Placental pericyte (primary cell): ENCODE measurements around the genes BCL2L14 and DUSP16.

- CAGE, long polyA plus RNA, result no peak
Observed at GRCh38 chr12:11814189-11815205, 165.0 kb downstream of the ETV6 start.

GRCh38 chr12:11829632-11830906 lies 180.6 kb downstream of the ETV6 start:
- CAGE, long polyA plus RNA, result no peak

GRCh38 chr12:12011290-12011884 lies 59.4 kb upstream of the BCL2L14 start:
- CAGE, long polyA plus RNA, result no peak

GRCh38 chr12:12070752-12071747 lies at the start of gene BCL2L14:
TSS of gene BCL2L14 (plus strand) at chr12:12070939.
- CAGE, long polyA plus RNA, result no peak

GRCh38 chr12:12238848-12239648 lies 27.8 kb downstream of the LRP6 start:
- CAGE, long polyA plus RNA, result no peak

DNA sequence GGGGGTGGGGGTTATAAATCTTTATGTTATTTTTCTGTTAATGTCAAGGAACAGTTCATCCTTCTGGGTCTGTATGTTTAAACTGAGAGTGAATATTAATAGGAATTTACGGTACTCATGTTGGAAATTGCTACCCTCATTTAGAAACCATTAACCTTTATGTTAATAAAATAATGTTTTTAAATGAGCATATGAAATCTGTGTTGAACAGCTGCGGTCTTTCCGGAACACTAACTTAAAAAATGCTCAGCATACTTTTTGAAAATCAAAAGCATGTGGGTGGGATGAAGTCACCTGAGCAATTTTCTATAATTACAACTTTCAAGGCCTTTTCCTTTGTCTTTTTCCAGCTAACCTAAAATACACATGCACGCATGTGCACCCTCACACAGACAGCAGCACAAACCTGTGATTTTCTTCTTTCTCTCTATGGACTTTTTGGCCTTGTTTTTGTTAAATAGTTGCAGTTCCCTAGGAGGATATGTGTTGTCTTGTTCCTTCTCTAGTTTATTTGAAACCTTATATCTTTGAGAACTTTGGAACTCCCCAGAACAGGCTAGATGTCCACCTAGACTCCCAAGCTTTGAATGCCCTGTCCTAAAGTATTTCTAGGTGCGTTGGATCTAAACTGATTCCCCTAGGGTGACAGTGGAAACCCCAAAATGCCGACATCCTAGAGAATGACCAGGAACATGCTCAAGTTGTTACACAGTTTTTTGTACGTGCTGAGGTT lies 39.9 kb downstream of the BORCS5 start:
- CAGE, long polyA plus RNA, result no peak

- CAGE, long polyA plus RNA, result no peak
Observed at GRCh38 chr12:12440195-12441203, 83.6 kb downstream of the BORCS5 start.

DNA sequence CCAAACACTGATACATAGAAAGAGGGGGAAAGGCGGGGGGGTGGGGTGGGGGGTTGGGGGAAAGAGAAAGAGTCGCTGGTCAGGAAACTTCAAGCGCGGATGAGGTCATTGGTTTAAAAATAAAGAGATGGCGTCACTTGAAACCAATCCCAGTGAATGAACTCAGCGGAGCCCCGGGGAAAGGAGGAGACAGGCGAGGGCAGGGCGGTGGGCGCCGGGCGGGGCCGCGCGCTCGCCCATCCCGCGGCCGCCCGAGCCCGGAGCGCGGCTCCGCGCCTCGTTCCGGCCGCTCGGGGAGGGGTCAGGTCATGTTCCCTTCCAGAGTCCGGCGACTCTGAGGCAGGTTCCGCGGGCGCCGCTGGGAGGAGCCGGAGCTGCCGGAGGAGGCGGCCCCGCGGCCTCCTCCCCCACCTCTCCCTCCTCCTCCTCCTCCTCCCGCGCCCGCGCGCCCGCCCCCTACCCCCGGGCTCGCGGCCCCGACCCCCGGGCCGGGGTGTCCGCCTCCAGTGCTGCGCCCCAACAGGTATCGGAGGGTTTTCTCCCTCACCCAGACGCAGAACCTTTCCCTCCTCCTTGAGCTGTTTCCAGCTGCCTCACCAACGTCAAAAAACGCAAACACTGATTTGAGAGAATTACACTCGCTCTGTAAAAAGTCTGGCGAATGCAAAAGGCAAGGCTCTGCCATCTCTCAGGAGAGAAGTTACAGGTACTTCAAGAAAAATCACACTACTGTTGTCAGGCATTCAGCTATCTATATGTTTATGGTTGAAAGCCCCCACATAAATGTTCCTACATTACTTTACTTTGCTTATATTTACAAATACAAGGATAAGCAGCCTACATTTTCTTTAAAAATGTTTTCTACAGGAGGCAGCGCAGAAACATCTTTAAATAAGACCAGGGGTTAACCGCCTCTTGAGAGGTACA lies at the start of gene DUSP16:
TSS of gene DUSP16 (minus strand) at position 336 of the 927 bp plus-strand sequence.
- CAGE, long polyA plus RNA, result no peak

DNA sequence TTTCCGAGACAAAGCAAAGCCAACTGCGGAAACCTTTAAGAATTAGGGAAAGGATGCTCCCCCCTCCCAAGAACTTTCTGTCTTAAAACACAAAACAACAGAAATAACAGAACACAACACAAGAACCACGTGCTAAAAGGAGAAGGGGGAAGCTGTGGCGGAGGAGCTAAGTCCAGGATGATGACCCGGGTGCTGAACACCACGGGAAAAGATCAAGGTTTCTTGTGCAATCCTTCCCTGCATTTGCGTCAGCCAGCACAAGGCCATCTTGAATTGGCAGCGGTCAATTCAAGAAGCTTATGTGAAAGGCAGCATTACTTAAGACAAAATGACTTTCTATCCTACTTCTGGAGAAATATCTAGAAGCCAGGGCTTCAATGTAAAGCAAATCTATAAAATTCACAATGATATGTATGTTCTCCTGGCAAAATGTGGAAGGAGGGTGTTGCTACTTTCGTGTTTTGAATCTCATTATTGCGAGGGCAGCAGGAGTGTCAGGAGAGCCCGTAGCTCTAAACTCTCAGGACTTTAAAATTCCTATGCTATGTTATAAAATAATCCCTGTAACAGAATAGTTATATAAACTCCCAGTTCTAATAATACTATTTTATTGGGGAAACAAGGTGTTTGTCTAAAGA lies 10.9 kb upstream of the CREBL2 start:
- CAGE, long polyA plus RNA, result no peak

GRCh38 chr12:12704648-12705139 lies 8.7 kb upstream of the GPR19 start:
- CAGE, long polyA plus RNA, result no peak

DNA sequence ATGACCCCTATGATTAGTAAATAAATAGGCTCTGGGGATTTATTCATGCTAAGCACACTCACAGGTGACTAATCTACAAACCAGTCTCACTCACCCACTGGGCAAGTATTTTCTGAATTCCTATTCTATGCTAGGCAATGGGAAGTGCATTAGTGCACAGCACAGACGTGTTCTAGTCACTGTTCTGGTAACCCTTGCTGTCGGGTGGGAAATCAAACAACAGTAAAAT lies 8.6 kb upstream of the DDX47 start:
- CAGE, long polyA plus RNA, result no peak

DNA sequence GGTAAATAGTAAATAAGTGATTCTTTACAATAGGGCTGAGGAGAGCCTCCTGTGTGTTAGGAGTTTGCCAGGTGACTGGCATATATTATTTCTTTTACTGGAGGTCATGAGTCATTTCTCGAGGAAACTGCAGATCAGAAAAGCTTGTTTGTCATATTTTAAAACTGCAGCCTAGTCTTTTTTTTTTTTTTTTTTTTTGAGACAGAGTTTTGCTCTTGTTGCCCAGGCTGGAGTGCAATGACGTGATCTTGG lies 25.2 kb downstream of the DDX47 start:
- CAGE, long polyA plus RNA, result no peak

GRCh38 chr12:12899219-12899695 lies 7.9 kb downstream of the GPRC5A start:
- CAGE, long polyA plus RNA, result no peak

GRCh38 chr12:12908629-12909390 lies 17.4 kb downstream of the GPRC5A start:
- CAGE, long polyA plus RNA, result no peak

DNA sequence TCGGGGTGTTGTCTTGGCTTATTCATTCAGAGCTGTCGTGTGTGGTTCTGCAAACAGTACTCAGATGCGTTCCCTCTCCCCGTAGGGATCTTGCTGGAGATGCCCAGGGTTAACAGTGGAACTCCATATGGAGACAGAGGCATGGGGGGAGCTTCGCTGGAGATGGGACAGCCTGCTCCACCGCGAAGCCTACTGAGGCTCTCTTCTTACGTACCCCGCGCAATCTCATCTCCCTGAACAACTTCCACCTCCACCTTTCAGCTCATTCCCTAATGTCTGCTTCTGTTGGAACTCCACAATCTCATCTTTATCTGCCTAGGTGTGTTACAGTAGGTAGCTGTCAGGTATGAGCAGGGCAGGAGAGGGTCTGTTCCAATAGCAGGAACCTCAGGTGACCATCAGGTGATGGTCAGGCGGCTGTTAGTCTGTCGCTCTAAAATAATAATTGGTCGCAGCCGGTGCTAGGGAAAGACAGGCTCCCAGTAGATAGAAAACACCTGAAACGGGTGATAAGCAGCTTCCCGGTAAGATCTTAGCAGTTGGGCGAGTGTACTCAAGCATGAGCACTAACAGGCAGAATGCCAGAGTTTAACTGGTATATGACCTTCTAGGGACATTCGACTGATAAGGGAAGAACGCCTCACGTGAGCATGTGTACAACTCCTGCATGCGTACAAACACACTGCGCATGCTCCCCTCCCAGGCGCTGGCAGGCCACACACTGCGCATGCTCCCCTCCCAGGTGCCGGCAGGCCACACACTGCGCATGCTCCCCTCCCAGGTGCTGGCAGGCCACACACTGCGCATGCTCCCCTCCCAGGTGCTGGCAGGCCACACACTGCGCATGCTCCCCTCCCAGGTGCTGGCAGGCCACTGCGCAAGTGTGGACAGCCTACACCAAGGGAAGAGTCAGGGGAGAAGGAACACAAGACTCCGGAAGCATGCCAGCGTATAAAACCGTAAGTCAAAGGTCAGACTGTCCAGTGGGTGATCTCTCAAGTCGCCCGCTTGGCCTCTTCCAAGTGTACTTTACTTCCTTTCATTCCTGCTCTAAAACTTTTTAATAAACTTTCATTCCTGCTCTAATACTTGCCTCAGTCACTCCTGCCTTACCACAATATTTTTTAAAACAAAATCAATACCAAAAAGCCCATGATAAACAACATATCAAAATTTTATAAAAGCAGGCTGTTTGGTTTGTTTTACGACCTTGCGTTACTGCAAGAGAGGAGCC lies 24.7 kb downstream of the GPRC5D start:
- CAGE, long polyA plus RNA, result no peak

GRCh38 chr12:12974964-12975587 lies 23.1 kb upstream of the GPRC5D start:
- CAGE, long polyA plus RNA, result no peak

GRCh38 chr12:13099023-13099660 lies 4.3 kb downstream of the GSG1 start:
- CAGE, long polyA plus RNA, result no peak

- CAGE, long polyA plus RNA, result no peak
Observed at GRCh38 chr12:13194637-13195192, 1.8 kb upstream of the EMP1 start.

DNA sequence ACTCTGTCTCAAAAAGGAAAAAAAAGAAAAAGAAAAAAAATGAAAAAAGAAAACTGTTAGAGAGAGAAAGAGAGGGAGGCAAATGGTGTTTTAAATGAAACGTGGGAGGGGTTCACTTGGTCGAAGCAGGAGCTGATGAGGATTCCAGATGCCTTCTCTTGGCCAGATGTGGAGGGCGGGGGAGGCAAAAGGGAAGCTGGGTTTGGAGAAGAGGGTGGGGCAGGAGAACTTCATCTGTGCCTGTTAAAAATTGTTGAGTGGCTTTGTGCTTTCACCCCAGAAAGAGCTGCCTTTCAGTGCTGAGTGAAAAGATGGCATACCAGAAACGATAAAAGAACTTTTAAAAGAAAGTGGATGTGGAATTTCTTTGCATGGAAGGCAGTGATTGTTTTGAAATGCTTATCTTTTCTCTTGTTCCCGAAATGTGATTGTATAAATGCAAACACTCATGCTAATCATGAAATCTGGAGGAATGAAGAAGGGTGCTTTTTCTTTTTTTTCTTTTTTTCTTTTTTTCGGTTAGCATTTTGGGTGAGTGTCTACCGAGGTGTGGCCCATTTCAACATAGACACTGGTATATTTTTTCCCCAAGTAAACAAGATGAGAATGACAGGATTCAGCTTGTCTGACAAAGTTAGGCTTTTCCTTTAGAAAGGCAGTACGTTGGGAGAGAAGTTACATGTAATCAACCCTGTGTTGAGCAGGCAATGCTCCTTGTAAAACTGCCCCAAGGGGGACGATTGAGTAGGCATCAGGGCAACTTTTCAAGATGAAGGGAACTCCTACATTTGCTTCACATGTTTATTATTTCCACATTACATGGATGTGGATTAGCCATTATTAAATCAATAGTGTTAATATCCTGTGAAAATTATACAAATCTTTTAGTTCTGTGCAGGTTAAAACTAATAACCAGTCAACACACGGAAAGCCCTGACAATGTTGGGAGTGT lies 1.5 kb downstream of the EMP1 start:
- CAGE, long polyA plus RNA, result no peak

GRCh38 chr12:13208576-13209612 lies 12.4 kb downstream of the EMP1 start:
- CAGE, long polyA plus RNA, result no peak